LHCN-M2 (cell line): ENCODE measurements around a stretch of chr11.

- RAMPAGE, long total RNA, result no peak
These were observed 30.3 kb upstream of the OR5P3 start for GRCh38 chr11:7860671-7861631.

- RAMPAGE, long total RNA, result no peak
These were observed 38.3 kb downstream of the OR10A6 start for GRCh38 chr11:7892666-7893201.

DNA sequence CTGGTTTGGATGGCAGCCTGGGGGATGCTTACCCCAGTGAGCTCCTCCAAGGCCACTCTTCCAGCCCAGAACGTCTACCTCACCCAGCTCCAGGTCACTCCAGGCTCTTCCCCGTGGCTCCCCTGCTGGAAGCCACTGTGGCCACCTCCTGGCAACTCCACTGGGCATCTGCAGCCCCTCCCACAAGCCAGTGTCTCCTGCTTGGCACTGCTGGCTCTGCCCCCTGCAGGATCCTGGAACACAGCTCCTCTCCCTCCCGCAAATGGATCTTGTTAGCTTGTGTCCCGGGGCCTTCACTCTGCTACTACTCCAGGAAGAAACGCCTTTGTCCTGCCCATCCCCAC, 29.2 kb downstream of the LMO1 start:
- RAMPAGE, long total RNA, result no peak

GRCh38 chr11:8689800-8691069, 7.6 kb downstream of the RPL27A start:
- RAMPAGE, long total RNA, result no peak

DNA sequence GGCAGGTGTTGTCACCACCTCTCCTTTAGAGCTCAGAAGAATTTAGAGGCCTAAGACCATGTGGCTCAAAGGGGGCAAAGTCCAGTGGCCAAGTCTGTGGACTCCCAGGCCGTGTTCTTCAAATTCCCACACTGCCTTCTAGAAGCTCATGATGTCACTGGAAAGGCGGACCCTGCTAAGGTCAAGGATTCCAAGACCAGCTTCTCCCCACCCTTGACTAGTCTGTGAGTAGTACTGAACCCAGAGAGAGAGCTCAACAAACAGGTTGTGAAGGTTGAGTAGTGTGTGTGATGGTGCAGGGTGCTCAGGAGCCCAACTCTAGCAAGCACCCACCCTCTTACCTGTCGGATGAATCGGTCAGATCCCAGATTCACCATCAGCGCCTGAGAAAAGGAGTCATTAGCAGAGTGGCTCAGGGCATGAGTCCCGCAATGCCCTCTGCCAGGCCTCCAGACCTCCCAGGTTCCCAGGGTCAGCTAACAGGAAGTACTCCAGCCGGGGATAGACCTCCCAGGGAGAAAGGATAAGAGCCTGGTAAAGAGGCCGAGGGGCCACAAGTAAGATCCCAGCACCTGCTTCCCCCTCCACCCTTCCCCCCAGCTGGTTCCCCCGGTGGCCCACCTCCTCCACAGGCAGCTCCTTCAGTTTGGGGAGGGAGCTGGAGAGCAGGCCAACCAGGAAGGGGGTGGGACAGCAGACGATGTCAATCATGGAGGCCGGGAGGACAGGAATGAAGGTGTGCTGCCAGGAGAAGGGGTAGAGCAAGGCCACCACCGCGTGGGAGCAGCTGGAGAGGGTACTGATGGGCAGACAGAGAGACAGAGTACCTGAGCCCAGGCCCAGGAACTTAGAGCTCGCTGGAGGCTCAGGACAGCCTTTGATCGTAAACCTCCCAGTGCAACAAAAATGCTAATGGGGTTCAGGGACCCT, 16.3 kb downstream of the RPL27A start:
- RAMPAGE, long total RNA, result no peak

GRCh38 chr11:8718953-8719731, 36.5 kb downstream of the RPL27A start:
- RAMPAGE, long total RNA, result no peak

DNA sequence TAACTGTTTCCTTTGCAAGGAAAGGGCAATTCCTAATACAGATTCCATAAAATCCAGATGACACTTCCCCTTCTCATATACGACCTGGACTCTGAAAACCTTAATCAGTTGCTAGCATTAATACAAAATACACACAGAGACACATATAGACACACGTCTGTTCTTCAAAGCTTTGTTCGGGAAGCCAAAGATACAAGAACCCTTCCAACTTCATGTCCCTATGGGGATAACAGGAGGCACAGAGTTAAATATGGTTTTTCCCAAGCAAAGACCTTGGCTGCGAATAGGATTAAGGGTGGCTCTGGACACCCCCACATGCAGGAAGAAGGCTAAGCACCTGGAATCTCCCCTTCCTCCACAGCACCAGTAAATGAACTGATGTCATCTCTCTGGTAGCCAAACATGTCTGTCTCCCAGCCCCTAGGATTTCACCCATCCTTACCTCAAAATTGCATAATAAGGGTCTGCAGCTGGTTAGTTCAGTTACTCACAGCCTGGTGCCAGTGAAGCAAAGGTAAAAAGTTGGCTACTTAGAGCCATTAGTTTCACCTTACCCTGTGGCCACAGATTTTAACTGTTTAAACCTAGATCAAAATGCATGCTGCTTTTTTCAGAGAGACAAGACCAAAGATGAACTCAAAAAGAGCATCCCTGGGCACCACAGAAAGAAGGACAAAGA, 23.1 kb upstream of the DENND2B start:
- RAMPAGE, long total RNA, result no peak

GRCh38 chr11:9165604-9166115, 74.3 kb upstream of the SCUBE2 start:
- RAMPAGE, long total RNA, result no peak

DNA sequence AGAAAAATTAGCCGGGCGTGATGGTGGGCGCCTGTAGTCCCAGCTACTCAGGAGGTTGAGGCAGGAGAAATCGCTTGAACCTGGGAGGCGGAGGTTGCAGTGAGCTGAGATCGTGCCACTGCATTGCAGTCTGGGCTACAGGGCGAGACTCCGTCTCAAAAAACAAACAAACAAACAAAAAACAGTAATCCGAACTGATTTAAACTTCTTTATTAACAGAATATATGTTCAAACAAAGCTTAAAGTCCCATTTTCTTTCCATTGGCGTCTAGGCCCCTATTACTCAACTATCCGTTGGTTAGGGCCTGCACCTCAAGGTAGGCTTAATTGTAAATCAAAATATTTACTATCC, 1.5 kb upstream of the ZNF143 start:
- RAMPAGE, long total RNA, result no peak

DNA sequence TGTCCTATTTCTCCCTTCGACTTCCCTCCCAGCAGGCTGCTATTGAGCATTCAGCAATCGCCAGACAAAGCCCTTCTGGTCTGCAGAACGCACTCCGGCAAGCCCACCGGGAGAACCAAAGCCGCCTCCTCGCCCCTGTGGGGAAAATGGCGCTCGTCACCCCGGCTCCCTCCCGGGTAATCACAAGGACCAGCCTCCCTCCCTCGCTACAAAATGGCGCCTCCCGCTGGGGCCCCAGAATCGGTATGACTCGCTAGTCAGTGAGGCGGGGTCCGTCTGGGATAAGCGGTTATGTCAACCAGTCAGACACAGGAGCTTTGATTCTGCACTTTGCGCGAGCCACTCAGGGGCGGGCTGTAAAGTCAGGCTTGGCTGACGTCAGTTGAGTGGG, 342 bp upstream of the ZNF143 start:
- RAMPAGE, long total RNA, result no peak

GRCh38 chr11:9535449-9535838, 38.0 kb upstream of the WEE1 start:
- RAMPAGE, long total RNA, result no peak

- RAMPAGE, long total RNA, result no peak
These were observed 3.3 kb upstream of the WEE1 start for GRCh38 chr11:9570136-9570513.

- RAMPAGE, long total RNA, result no peak
These were observed 2.7 kb upstream of the WEE1 start for GRCh38 chr11:9570829-9571016.

GRCh38 chr11:9670073-9670832, 6.4 kb downstream of the SWAP70 start:
- RAMPAGE, long total RNA, result no peak

GRCh38 chr11:9701723-9702356, 38.0 kb downstream of the SWAP70 start:
- RAMPAGE, long total RNA, result no peak

DNA sequence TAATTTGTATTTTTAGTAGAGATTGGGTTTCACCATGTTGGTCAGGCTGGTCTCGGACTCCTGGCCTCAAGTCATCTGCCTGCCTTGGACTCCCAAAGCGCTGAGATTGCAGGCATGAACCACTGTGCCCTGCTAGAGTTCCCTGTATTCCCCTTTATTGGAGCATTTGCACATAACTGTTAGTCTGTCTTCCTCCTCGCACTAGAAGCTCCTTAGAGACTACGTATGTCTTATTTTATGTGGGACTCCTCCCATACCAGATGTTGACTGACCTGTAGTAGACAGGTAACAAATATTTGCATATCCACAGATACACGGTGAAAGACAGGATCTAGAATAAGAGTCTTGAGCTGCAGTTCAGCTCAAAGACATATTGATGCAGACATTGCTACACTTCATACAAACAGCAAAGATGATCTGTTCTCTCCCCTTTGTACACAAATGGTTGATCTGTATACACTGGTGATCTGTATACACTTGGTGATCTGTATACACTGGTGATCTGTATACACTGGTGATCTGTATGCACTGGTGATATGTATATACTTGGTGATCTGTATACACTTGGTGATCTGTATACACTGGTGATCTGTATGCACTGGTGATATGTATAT, 40.8 kb downstream of the SWAP70 start:
- RAMPAGE, long total RNA, result no peak

GRCh38 chr11:9758249-9759350, 94.7 kb downstream of the SWAP70 start:
- RAMPAGE, long total RNA, result no peak

DNA sequence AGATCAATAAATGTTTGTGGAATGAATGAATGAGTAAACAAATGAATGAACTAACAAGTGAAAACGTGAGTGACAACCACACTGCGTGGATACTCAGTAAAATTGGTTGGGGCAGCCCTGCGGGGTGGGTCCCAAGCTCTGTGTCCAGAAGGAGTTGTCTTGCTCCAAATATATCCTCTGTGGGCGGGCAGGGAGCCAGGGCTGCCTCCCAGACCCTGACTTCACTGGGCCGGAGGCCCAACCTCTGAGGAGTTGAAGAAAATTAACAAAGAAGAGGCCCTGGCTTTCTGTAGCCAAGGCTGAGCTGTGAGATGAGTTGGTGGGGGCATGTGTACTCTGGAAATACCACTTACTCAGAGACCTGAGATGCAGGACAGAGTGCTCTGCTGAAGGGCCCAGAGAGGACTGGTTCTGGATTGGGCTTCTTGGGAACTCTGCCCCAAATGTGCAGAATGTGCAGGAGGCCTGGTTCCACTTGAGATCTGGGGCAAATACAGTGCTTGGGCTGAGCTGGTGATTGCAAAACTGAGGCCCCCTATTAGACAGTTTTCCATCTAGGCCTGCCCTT, 96.3 kb downstream of the SWAP70 start:
- RAMPAGE, long total RNA, result no peak

- RAMPAGE, long total RNA, result no peak
These were observed 161.6 kb downstream of the SBF2 start for GRCh38 chr11:10132398-10132918.

- RAMPAGE, long total RNA, result no peak
These were observed 124.2 kb downstream of the SBF2 start for GRCh38 chr11:10169416-10170638.